ENCODE data around the gene KIAA0586.

DNA sequence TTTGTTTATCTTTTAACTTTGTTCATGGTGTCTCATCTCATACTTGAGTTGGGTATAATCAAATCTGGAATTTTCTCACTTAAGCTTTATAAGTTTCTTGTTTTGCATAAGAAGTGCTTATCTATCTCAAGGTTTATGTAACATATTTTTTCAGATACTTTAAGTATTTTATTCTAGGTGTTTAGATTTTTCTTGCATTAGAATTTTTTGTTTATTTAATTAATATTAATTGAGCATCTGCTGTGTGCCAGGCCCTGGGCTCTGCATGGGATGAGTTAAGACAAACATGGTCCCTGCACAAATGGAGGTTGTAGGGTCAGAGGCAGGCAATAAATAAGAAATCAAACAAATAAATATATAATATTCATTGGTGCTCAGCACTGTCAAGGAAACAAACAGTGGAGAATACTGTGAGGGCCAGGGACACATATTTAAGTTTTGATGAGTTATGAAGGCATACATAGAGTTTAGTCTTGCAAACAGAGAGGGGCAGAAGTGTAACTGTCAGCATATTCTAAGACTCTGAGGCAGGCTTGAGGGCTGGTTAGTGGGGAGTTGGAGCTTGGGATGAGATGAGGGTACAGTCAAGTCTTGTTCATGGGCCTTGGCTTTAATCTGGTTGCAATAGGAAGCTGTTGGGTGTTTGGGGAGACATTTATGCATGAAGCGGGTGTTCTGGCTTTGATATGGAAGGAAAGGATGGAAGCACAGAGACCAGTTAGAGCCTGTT lies 78.8 kb downstream of the PELI2 start:
- PRO-cap = no peak

DNA sequence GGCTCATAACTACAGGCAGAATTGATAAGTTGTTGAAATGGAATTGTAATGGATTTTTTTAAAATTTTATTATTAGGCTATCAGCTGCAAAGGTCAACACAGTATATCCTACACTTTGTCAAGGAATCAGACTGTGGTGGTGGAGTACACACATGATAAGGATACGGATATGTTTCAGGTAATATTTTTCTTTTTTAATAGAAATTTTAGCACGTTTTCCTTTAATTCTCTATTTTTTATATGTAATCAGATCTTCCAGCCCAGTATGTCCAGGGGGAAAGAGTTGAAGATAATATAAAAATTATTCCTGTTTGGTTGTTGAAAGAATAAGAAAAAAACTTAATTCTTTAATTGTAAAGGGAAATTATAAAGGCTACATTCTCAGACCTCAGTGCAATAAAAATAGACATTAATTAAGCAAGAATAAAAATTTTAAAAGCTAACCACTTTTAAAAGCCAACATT lies 161.4 kb downstream of the PELI2 start:
- PRO-cap = no peak

GRCh38 chr14:56310692-56311126 lies 192.5 kb downstream of the PELI2 start:
- PRO-cap = no peak

DNA sequence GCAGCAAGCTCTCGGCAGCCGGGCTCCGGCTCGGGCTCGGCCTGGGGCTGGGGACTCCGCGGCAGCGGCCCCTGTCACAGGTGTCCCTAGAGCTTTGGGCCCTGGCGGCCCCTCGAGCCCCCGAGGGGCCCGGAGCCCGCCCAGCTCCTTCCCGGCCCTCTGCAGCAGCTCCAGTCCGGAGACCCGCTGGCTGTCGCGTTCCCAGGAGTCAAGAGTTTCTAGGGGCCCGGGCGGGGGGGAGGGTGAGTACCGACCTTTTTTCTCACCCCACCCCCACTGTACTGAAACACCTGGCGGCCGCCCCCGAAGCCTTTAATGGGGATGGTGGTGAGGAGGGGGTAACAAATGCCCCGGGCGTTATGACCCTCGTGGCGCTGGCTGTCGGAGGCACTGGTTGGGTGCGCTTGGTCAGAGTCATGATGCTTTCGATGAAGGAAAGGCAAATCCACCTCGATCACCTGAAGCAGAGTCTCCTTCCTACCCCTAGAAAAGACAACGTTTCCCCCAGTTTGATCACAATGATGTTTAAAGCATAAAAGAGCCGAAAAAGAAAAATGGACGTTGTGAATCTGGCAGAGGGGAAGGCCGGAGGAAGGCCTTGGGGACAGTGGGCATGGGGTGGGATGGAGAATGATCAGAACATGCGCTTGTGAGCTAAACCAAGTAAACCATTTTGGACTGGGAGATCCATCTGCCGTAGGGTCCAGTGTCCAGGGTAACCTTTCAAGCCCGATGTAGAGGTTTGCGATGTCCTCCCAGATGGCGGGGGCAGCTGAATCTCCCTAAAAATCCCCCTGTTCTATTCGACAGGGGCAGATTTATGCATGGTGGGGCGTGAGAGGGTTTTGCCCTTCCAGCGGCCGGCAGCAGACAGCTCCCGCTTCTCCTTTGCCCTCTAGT lies 2.0 kb upstream of the OTX2 start:
- PRO-cap = no peak

DNA sequence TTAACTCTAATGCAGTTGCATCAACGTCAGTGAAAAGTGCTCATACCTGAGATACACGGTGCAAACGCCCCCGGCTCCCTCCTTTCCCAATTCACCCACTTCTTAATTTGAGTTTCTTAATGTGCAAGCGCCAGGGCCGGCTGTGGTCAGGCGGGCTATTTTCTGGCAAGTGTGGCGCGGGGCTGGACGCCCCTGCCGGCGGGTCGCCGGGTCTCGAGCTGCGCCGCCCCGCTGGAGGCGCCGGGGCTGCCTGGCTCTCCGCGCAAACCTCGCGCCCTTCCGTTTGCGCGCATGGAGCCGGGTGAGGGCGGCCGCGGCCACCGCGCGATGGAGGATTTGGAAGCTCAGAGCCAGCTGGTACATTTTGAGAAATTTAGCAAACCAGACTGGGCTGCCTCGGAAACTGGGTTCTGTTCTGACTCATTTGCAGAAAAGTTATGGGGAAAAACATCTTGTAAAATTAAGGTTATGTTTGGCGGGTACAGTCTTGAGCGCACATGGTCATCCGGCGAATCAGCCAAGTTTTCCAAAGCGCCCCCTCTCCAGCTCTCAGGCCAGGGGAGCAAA lies 6.3 kb upstream of the OTX2 start:
- PRO-cap = no peak

DNA sequence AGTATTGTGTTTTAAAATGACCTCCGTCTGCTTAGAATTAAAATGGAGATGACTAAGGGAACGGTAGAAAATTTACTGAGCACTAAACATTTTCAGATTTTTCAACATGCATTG lies 709 bp downstream of the AP5M1 start:
- PRO-cap = no peak

DNA sequence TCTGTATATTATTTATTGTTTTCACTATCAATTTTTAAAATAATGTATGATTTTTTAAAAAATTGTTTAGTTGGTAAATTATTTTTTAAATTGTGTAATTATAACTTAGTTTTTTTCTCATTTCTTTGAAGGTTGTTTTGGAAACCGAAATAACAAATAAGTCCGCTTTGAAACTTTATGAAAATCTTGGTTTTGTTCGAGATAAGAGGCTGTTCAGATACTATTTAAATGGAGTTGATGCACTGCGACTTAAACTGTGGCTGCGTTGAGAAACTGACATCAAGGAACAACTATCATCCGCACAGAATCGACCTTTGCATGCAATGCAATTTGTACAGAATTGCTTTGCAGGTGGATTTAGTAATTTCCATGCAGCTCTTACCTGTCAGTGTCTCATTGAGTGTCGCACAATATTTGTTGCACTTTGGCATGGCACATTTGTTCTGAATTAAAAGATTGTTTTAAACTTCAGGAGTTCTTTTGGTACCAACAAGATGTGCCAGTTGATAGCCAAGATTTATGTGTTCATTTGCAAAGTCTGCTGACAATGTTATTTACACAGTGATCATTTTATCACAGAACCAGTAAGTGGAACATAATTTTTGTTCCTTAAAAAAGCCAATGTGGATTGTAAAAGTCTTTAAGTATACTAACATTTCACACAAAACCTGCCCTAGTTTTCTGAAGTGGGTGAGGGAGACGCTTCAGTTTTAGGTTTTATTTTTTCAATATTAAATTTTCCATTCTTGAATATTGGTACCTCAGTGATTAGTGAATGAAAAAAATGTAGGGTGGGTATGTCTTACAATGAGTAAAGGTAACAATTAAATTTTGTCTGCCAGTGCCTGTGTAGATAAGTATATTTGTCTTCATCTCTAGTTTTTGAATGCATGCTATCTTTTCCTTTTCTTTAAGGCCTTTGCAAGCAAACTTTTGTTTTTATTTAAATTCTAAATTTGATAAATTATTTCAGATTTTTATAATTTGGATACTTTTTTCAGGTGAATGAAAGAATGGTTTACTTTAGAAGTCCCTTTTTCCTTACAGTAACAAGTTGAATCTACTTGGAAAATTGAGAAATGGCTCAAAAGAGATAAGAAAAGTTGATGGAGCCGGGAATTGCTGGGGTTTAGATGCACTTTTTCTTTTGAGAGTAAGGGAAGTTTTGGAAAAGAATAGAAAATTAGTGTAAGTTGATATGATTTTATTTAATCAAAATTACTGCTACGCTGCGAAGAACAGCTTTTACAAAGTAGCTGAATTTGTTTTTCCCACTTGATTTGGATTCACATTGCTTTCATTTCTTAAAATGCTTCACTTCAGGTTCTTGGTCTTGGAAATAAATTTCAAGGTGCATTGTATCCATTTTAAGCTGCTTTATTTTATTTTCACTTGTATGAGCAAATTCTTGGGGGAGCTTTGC lies 19.4 kb downstream of the NAA30 start:
- PRO-cap = no peak

DNA sequence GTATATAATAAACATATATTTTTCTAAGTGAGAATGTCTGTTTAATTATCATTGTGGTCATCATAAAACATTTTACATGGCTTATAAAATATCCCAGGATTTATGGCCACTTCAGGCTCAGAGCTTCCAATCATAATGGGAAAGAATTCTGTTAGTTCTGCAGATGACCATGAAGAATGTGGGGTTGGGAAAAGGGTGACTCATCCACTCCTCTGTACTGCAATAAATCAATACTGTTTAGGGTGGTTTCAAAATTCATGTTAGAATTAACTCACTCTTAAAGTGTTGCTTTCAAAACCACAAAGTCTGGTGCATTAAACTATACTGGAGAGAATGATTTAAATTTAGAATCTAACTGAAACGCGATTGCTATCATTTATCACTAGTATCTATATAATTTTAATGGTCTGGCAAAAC lies 867 bp downstream of the CCDC198 start:
- PRO-cap = no peak

GRCh38 chr14:58200816-58201338 lies 928 bp downstream of the ACTR10 start:
- PRO-cap = no peak

DNA sequence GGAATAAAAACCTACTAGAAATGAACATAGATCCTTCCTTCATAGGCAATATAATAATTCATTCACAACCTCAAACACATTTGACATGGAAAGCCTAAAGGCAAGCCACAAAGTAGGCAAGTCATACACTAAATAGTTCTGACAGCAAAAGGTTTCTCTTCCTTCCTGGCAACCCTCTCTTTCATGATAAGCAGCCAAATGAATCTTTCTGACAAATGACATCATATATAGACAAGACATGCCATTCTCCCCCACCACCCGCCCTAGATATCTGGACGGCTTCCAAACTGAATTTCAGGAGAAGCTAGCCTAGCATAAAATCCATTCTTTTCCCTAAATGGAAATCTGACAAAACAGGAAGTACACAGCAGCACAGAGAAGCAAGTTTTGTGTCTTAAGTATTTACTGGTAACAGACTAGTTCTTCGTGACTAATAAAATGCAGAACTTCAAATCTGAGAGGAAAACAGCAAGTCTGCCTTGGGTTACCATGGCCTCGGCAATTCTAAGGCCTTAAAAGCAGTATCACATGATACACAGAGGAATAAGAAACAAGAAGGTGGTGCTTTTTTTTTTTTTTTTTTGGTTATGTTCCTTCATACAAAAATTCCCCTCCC lies 17.1 kb upstream of the ARID4A start:
- PRO-cap = no peak

DNA sequence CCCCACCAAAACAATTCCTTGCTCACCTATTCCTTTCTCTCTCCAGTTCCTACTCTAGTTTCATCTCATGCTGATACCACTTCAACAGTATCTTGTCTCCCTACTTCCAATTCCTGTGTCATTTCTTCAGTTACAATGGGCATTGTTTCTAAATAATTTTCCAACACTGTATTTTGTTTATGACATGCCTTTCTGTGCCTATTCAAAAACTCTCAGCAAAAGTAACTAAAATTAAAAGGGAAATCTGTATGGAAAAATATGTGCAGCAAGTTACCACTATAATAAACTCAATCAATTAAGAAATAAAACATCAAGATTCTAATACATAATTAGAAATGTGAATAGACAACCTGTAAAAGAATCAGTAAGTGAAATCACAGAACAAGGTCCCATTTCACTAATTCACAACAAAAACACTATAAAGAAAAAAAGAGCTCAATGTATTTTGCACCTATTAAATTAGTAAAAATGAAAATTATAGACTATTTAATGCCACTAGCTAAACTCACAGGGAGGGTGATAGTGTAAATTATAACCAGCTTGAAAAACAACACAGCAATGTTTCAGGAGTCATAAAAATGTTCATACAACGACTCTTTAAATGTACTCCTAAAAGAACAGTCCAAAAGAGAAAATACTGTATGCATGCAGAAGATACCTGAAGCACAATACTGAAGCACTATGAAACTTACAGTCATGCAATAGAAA lies 9.3 kb upstream of the ARID4A start:
- PRO-cap = no peak

GRCh38 chr14:58351012-58351673 lies 44.6 kb upstream of the TOMM20L start:
- PRO-cap = no peak

GRCh38 chr14:58369739-58369941 lies 26.1 kb upstream of the TOMM20L start:
- PRO-cap = no peak

DNA sequence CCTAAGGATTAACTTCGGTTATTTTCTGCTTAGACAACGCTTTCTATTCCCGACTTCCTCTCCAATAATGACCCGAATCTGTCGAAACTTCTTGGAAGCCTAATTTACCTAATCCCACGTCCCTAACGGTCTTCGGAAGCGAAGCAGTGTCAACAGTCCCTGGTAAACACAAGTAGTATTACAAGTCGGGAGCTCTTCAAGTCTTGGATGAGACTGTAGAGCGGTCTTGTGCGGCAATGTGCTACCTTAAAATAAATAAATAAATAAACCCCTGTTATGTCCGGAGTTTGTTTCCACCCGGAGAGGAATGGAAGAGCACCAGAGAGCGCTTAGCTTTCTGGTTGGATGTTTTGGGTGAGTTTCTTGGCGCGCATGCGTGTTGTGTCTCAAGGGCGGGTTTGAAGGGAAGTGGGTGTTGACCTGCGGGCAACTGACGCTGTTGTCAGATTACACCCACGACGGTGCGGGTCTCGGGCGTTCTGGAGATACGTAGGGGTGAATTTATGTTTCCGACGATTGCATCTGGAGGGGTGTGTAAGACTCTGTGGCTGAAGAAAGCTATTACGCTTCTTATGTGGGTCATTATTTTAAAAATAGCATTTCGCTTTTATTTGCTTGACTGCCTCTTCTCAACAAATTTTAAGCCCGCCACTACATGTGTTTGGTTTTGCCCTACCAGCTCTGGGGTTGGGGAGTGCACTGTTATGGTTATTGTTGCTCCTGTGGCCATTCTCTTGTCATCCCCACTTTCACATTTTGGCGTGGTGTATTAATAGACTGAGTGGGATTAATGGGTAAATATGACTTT lies at the start of gene KIAA0586:
Gene KIAA0586 (plus strand): TSS at position 436 of the 808 bp plus-strand sequence.
- PRO-cap = bidirectional peak, plus-strand start at position 149 of the sequence, minus-strand start outside the sequence; unidirectional peak, plus-strand start at position 445 of the sequence

DNA sequence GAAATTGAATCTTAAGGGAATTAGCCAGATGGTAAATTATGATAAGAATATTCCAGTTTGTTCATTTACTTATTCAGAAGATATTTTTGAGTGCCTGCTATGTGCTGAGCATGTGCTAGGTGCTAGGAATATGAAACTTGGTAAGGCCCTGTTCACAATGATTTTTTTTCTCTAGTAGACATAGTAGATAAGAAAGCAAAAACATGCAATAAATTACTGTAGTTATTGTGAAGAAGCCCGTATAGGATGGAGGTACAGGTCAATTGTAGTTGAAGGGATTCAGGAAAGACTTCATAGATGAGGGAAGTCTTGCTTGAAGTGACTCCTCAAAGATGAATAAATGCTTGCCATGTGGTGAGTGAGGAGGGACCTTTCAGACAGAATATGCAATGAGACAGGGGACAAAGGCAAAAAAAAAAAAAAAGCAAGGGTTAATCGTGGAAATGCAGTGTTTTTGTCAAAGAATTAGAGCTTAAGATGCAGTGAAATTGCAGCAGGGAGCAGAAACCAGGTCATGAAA lies 75.9 kb downstream of the KIAA0586 start:
- PRO-cap = no peak

- PRO-cap = no peak
Observed at GRCh38 chr14:58636894-58637385, 822 bp upstream of the DACT1 start.

DNA sequence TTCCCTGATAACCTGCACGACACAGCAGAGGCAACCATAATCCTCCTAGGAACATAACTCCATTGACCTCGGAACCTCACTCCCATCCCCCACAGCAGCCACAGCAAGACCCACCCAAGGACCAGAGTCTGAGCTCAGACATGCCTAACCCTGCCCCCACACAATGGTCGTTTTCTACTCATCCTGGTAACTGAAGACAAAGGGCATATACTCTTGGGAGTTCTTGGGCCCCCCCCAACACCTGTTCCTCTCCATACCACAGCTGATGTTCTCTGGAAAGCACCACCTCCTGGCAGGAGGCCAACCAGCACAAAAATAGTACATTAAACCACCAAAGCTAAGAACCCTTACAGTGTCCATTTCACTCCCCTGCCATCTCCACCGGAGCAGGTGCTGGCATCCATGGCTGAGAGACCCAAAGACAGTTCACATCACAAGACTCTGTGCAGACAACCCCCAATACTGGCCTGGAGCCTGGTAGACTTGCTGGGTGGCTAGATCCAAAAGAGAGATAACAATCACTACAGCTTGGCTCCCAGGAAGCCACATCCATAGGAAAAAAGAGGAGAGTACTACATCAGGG lies 80.6 kb upstream of the DAAM1 start:
- PRO-cap = no peak

DNA sequence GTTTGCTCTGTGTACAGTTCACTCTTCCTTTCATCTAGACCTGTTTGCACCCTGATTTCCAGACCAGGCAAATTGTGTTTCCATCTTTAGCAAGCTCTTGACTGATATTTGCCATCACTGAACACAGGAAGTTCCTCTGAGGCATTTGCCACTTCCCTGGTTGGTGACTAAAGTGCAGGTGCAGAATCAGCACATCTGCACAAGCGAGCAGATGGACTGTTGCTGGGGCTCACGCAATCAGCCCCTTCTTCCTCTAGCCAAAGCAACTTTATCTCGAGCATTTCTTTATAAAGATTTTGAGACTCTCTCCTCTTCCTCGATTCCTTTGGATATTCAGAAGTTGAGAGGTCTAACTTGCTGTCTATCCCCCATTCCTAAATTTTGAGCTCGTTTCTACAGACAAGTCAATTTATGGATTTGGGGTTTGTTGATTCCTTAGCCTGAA lies 113.0 kb downstream of the DAAM1 start:
- PRO-cap = no peak

DNA sequence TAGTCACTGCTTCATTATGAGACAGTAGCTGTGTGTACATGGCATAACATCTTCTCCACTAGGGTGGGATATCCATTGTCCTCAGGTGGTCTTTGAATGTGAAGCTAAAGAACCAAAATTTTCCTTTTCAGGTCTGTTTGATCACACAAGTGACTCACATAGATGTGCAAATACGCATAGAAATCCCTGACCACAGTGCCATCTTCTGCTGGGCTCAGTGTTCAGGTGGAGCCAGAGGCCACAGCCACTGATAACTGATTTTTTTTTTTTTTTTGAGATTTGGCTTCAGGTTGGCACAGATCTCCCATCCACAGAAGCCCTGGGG lies 125.7 kb downstream of the DAAM1 start:
- PRO-cap = no peak

DNA sequence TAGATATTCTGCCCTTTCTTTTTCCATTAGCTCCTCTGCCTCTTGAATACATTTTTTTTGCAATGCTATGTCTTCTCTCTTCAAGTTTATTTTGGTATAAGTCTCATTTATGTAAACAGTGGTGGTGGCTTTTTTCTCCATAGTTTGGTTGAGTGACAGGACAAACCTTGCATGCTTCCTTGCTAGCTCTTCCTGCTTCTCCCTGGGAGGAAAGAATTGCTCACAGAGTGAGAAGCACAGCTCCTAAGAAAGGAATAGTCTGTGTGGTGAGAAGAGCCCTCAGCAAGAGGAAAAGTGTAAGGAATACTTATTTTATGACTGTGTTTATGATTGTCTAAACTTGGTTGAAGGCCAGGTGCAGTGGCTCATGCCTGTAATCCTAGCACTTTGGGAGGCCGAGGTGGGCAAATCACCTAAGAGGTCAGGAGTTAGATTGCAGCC lies 11.5 kb downstream of the CCDC175 start:
- PRO-cap = no peak

Measured in colonic mucosa (tissue), 1 donor.